HTERT-HM (cell line): Measurements from ENCODE around the genes MZT2A and ANKRD30BL.

DNA sequence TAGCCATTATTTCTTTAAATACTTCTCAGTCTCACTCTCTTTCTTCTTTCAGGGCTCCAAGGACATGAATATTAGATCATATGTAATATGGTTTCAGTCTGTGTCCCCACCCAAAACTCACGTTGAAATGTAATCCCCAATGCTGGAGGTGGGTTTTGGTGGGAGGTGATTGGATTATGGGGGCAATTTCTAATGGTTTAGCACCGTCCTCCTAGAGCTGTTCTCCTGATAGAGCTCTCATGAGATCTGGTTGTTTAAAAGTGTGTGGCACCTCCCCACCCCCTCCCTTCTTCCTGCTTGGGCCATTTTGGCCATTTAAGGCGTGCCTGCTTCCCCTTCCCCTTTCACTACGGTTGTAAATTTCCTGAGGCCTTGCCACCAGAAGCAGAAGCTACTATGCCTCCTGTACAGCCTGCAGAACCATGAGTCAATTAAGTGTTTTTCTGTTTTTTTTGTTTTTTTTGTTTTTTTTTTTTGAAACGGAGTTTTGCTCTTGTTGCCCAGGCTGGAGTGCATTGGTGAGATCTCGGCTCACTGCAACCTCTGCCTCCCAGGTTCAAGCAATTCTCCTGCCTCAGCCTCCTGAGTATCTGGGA is 335.7 kb upstream of the HS6ST1 start:
- RRBS = no CpG with 5 or more reads among the region's 6 CpGs

DNA sequence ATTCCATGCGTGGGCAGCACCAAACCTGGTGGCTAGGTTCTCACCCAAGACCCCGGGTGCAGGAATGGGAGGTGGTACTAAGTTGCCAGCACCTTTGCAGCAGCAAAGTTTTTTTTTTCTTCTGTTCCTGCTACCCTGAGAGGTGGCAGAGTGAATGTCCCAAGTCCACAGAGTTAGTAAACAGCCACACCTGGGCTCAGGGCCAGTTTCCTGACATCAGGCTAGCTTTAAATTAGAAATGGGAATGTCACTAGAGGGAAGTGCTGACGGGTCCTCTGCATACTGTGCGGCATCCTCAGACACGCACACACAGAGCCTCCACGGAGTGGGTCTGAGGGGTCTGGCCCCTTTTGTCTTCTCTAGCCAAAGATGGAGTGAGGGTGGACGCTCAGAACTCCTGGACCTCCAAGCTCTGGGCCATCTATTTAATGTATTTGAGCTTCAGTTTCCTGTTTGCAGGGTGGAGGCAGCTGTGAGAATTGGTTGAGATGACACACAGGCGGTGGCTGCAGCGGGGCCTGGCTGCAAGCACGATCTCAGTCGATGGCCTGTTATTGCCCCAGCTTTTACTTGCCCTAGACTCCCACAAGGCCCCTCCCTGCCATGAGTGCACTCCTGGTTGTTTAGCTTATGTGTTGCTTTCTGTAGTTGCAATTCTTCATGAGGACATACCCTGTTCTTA is 751.3 kb upstream of the HS6ST1 start:
- RRBS = no CpG with 5 or more reads among the region's 11 CpGs

- RRBS = no CpG with 5 or more reads among the region's 8 CpGs
These were observed 644.7 kb upstream of the RAB6C start for GRCh38 chr2:129334793-129335158.

- RRBS = no CpG with 5 or more reads among the region's 6 CpGs
These were observed 122.2 kb upstream of the RAB6C start for GRCh38 chr2:129857215-129857800.

- RRBS = no CpG with 5 or more reads among the region's 16 CpGs
These were observed 16.1 kb upstream of the CCDC74B start for GRCh38 chr2:130161009-130161409.

DNA sequence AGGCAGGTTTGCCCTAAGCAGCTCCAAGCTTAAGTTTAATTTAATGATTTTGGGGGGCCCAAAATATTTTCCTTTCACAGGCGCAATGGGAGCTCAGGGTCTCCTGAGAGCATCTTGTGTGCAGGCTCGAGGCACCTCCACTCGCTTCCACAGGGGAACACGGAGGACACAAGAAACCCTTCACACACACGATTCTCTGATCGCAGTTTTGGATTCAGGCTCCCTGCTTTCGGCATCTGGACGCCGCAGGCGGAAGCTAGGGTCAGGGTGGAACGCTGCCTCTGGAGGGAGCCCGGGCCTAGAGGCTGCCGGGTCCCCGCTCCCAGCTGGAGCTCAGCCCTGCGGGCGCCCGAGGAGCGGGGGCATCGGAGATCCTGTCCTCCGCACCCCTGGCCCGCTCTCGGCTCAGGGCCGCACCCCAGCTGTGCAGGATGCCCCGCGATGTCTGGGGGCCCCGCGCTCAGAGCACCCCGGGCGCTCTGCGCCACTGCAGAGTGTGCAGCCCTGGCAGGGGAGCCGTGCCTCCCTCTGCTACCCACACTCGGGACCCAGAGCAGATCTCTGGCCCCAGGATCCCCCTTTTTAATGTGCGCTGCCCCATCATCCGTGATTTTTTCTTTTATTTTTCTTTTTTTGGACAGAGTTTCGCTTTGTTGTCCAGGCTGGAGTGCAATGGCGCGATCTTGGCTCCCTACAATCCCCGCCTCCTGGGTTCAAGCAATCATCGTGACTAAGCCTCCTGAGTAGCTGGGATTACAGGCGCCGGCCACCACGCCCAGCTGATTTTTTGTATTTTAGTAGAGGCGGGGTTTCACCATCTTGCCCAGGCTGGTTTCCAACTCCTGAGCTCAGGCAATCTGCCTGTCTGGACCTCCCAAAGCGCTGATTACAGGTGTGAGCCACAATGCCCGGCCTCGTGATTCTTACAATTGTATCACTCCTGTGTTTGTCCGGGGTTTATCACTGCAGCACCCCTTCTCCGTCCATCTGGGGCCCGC is 54.8 kb upstream of the TUBA3E start:
- RRBS = no CpG with 5 or more reads among the region's 49 CpGs

- RRBS = no CpG with 5 or more reads among the region's 8 CpGs
These were observed 4.3 kb upstream of the PTPN18 start for GRCh38 chr2:130351444-130352074.

- RRBS = 20% methylated on average over 24 of the region's 55 CpGs
These were observed 577 bp downstream of the PTPN18 start for GRCh38 chr2:130356345-130356921.

DNA sequence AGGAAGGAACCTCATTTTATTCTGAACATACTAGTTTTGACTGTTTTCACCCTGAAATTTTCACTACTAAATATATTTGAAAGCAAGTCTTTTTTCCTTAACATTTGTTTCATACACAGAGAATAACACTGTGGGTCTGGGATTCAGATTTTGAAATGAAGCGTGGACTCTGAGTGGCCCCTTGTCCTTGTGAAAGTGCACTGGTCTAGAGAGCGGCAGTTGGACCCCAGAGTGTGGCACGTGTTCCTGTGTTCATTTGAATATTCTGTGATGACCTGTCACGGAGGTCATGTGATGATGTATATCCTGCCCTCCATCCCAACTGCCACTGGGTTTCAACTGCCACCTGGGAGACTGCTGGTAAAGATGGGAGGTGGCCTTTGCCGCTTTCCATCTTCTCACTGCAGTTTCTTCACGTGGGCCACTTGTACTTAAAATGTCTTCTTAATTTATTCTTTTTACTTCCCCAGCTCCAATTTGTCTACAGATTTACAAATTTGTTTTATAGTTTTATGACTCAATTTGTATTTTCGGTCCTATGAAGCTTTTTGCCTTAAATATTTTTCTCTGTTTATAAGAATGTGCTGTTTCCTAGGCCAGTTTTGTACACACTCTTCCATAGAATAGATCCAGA is 38.7 kb upstream of the RAB6D start:
- RRBS = no CpG with 5 or more reads among the region's 7 CpGs

- RRBS = no CpG with 5 or more reads among the region's 13 CpGs
These were observed 8.0 kb downstream of the TUBA3D start for GRCh38 chr2:131483905-131484350.

GRCh38 chr2:131491899-131492650 is at the start of gene MZT2A:
MZT2A (minus strand) TSS chr2:131492397.
- RRBS = 3% methylated on average over 7 of the region's 86 CpGs

GRCh38 chr2:131725582-131726281 is 198.0 kb downstream of the CCDC74A start:
- RRBS = no CpG with 5 or more reads among the region's 5 CpGs

DNA sequence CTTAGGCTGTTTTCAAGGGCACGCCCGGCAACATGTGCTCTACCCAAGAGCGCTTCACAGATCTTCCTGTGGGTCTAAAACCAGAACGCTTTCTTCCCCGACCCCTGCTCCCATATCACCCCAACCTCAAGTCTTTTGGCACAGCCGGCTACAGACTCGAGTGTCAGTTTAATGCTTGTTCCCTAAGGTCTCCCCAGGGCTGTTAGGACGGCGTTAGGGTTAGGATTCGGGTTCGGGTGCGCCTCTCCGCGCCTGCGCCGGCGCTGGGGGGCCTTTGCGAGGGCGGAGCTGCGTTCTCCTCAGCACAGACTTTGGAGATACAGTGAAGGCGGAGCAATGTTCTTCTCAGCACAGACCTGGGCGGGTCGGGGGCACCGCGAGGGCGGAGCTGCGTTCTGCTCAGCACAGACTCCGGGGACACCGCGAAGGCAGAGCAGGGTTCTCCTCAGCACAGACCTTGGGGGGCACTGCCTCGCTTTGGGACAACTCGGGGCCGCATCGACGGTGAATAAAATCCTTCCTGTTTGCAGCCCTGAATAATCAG is 274.8 kb downstream of the CCDC74A start:
- RRBS = no CpG with 5 or more reads among the region's 35 CpGs

DNA sequence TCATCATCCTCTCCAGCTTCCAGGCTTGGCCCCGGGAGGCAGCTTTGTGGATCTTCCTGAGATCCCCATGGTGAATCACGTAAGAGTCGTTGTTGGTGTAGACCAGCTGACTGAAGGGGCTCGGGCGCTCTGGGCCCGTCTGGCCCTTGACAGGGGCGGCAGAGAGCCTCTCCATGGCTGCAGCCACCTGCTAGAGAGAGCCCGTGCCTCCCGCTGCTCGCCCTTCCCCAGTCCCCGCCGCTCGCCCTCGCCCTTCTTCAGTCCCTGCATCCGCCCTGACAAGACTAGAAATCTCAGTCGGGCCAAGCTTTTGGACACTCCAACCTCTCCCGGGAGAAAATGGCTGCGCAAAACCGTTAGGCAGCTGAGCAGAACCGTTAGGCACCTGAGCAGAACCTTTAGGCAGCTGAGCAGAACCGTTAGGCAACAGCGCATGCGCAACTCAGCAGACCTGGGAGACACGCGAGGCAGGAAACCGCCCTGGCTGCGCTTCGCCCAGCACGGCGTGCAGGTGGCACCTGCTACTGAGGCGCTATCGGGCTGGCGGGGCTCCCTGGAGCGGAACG is at the start of gene ANKRD30BL:
TSS of gene ANKRD30BL (minus strand) at position 422 of the 566 bp plus-strand sequence.
- RRBS = no CpG with 5 or more reads among the region's 35 CpGs

DNA sequence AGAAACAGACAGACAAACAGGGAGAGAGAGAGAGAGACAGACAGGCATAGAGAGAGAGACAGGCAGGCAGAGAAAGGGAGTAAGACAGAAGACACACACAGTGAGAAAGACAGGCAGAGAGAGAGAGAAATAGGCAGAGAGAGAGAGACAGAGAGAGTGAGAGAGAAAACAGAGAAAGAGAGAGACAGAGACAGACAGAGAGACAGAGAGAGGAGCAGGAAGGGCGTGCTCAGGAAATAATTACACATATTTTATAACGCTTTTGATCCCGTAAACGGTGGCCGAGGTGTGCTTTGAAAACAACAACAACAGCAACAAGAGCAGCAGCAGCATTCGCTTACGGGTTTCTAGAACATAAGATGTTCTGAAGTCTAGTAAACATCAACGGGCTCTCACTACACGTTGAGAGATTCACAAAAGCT is 105.5 kb upstream of the ANKRD30BL start:
- RRBS = no CpG with 5 or more reads among the region's 9 CpGs

- RRBS = 14% methylated on average over 2 of the region's 42 CpGs
These were observed 106.4 kb upstream of the ANKRD30BL start for GRCh38 chr2:132267709-132268976.

DNA sequence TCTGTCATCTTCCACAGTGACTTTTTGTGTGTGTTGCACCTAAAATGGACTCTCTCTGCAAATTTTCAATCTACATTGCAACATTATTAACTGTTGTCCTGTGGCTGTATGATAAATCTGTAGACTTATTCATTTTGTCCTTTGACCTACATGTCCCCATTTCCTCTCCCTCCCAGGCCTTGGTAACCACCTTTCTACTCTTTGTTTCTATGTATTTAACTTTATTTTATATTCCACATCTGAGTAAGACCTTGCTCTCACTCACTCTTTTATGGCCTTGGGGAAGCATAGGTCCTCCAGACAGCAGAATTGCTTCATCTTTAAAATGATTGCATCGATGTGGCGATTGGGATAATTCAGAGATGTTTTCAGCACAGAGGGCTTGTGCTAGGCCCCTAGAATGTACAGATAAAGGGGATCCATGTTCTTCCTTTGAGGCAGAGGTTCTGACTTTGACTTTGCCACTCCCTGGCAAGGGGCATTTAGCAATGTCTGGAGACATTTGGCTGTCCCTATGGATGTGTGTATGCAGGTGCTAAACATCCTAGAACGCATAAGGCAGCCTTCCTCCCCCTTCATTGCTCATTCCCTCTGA is 1.4 kb upstream of the GPR39 start:
- RRBS = no CpG with 5 or more reads among the region's 3 CpGs

DNA sequence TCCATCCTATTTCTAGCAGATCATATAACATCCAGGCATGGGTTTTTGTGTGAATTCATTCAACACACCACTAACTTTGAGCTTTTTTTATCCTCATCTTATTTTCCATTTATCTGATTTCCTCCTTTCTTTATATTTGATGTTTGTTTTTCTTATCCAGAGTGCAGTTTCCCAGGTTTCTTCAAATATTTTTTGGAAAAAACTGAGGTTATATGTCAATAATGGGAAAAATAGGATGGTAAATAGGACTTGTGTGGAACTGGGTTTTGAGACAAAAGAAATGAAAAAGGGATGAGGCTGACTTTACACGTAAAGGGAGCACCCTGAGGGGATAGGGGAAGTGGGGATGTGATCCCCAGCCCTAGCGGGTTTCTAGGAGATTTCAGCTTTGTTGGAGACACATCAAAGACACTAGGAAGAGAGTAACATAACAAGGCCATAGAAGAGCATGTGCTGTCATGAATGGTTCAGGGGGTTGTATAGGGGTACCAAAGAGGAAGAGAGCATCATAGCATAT is 78.1 kb downstream of the GPR39 start:
- RRBS = no CpG with 5 or more reads among the region's 2 CpGs

DNA sequence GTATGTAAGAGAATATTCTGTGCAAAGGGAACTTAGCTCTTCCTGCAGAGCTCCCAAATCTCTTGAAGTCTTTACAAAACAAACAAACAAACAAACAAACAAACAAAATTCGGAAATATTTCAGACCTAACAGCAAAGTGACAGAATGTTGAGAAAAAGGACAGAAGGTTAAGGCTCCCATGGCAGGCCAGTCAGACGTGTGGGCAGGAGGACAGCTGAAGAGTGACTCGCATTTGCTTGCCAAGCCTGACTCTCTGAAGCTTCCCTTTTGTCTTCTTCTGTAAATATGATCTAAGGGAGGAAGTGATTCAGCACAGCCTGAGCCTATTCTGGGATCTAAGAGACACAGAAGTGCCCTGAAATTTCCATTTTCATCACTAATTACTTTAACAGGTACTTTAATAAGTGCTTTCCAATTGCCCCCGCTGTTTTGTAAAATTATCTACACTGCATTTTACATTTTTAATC is 134.0 kb upstream of the LYPD1 start:
- RRBS = no CpG with 5 or more reads among the region's 4 CpGs

DNA sequence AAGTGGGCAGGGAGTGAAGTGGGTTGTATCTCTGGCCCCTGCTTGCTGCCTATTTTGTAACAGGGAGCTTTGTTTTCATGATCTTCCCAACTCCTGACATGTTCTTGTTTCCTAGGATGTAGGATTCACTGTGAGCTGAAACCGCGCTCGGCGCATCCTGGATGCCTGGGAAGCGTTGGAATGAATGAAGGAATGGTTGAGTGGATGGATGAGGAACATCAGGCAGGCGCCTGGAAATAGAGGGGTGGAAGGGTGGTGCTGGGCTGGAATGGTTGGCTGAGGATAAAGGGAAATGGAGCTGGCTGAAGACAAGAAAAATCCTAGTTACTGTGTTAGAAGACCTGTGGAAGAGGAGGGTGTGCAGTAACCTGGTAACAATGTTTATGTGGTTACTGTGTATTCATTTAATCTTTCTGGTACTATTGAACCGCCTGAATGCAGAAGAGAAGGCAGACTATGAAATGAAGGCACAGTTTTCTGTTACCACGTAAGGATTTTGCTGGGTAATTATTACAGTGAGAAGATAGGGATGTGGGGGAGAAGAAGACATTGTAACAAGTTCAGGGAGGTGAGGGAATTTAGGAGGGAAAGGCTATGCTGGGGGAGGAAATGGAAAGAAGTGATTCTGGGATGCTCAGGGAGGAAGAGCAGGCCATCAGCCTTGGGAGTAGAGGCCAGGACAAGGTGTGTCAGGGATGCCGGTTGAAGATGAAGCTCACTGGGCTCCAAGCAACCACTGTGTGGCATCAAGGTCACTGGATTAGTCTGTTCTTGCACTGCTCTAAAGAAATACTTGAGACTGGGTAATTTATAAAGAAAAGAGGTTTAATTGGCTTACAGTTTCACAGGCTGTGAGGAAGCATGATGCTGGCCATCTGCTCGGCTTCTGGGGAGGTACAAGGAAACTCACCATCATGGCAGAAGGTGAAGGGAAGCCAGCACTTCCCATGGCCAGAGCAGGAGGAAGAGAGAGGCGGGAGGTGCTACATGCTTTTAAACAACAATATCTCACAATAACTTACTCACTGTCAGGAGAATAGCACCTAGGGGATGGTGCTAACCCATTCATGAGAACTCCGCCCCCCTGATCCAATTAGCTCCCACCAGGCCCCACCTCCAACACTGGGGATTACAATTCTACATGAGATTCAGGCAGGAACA is 110.1 kb upstream of the MGAT5 start:
- RRBS = no CpG with 5 or more reads among the region's 12 CpGs